RPMI7951 (cell line): ENCODE data around the genes PSMD11, CCL2, CCL1 and CCT6B.

- RAMPAGE, long total RNA, result no peak
These were observed 146.4 kb downstream of the RAB11FIP4 start for GRCh38 chr17:31537585-31538532.

GRCh38 chr17:31581558-31581877, 190.0 kb downstream of the RAB11FIP4 start:
- RAMPAGE, long total RNA, result no peak

DNA sequence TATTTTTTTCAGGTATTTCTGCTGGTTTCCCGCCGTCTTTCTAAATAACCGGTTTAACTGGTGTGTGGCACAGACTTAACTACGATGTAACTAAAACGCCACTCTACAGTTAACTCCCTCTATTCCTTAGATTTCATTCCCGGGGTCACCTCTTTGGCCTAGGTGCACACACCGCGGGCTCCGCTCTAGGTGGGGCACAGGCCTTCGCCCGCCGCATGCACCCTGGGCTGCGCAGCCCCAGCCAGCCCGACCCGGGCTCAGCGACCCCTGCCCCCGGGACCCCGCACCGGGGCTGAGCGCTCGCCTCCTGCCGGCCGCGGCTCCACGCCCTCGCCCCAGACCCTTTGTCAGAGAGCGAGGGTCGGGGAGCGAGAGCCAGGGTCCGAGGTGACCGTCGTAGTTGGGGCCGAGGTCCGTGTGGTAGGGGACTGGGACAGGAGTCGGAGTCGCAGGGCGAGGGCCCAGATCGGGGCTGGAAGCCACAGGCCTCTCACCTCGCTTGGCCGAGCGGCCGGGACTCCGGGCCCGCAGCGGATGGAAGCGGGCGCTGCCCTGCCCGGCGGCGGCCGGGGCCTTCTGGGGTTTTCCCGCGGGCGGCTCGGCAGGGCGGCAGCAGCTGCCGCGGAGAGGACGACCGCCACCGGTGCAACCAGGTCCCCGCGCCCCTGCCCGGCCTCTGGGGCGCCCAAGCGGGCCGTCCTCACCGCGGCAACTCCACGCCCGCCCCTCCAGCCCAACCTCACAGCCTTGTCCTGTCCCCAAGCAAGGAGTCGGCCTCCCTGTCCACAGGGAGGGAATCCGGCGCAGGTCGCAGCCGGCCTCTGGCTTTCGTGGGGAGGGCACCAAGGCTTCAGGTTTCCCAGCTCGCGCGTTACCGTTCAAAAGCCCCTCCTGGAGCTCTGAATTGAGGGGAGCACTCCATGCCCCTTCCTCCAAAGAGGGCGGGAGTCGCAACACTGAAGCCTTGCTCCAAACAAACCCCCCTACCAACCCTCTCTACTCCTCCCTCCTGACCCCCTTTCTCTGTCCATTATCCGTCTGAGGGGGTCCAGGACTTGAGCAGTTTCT, 15.5 kb upstream of the UTP6 start:
- RAMPAGE, long total RNA, result no peak

DNA sequence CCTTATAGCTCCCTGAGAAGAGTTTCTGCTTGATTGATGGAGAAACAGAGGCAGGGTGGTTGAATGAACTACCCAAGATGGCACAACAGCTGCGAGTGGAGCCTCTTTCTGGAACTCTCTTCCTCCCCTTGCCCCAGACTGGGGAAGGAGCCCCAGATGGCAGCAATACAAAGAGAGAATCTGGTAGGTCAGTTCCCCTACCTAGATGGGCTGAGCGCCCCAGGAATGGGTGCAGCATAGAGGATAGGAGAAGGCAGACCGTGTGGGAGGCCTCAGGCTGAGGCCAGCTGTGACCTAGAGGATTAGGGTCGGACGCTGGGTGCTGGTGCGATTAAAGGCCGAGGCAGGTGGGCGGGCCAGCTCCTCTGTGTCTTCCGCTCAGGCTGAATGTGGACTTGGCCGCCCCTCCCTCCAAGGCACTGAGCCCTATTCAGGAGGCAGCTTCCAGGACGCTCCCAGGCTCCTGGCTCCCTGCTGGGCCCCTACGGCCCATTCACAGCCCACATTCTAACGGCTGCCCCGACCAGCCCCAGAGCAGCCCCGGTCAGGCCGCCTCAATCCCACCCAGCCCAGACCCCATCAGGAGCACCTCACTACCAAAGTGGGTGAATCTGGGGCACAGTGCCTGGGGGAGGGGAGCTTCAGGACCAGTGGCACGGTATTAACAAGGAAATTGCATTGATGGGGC, 14.2 kb downstream of the RHBDL3 start:
- RAMPAGE, long total RNA, result no peak

DNA sequence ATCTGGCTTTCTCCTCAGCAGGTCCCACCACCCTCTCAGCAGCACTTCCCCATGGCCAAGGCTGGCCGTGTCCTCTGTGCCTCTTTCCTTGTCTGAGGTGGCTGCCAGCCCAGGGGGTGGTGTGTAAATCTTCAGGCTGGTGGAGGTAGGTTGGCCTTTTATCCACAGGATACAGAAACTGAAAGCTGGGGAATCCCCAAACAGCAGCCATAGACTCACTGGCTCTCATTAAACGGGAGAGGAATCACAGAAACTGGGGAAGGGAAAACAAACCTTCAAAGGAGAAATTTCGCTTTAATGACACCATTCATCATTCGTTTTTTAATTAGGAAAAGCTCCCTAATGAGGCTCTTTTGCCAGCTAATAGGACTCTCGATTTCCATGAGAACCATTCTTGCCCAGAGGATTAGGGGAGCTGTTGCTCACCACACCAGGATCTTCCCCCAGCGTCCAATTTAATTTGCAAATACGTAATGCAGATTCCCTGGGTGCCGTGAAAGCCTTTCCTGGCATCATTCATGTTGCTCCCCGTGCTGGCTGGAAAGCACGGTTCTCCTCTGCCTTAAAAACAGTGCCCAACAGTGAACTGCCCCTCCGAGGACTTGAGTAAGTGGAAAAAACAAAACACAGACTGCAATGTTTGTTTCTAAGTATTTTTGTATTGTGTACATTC, 17.9 kb downstream of the C17orf75 start:
- RAMPAGE, long total RNA, result no peak

DNA sequence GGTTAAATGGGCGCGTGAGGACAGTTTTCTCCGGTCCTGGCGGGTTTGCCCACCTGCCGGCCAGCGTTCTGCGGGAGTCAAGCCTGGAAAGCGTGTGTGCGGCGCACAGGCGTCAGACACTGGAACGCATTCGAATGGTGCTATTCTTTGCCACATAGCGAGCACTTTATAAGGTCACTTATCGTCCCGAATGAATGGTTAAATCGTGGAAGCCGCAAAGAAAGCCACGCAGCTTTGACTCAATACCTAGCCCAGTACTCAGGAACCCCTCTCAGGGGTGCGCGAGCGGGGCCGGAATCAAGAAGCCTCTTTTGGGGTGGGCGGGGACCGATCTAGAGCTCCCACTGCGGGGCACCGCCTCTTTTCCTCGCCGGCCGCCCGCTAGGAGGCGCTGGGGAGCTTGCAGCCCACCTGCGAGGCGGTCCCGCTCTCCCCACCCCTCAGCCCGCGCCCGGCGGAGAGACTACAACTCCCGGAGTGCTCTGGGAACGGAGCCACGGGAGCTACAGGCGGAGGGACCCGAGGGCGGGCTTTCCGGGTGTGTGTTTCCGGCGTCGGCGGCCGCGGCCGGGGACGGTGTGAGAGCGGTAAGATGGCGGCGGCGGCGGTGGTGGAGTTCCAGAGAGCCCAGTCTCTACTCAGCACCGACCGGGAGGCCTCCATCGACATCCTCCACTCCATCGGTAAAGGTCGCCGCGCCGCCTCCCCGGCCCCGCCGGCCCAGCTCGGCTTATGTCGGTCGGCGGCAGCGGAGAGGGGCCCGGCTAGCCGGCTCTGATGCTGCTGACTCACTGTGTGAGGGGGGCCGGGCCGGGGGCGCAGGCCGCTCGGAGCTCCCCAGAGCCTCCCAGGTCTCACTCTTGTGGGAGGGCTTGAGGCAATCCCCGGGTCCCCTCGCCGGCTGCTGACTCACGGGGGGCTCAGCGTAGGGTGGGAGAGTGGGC, at the start of gene PSMD11:
PSMD11 (plus strand) TSS at position 579 of the 944 bp plus-strand sequence.
- RAMPAGE, long total RNA, result start-site peak on the plus strand centred at position 571 of the sequence, 11 bp wide, 60 and 100 reads in 2 replicates

DNA sequence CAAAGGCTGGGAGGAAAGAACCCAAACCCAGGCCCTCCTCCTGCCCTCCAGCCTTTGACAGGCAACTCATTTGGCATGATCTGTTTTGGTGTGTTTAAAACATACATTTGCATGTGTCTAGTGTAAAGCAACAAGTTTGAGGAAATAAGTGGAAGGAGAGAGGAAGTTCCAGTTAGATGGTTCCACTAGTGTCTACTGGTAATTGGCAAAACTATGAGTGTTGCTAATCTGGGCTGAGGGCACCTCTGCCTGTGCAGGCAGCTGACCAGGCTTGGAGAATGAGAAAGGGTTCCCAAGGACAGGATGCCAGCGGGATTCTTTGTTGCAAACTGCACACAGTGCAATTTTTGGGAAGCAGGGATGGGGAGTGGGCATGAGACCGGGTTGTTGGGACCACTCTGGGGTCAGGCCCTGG, 6.1 kb downstream of the CDK5R1 start:
- RAMPAGE, long total RNA, result no peak

- RAMPAGE, long total RNA, result no peak
These were observed 24.5 kb downstream of the CDK5R1 start for GRCh38 chr17:32511086-32511815.

DNA sequence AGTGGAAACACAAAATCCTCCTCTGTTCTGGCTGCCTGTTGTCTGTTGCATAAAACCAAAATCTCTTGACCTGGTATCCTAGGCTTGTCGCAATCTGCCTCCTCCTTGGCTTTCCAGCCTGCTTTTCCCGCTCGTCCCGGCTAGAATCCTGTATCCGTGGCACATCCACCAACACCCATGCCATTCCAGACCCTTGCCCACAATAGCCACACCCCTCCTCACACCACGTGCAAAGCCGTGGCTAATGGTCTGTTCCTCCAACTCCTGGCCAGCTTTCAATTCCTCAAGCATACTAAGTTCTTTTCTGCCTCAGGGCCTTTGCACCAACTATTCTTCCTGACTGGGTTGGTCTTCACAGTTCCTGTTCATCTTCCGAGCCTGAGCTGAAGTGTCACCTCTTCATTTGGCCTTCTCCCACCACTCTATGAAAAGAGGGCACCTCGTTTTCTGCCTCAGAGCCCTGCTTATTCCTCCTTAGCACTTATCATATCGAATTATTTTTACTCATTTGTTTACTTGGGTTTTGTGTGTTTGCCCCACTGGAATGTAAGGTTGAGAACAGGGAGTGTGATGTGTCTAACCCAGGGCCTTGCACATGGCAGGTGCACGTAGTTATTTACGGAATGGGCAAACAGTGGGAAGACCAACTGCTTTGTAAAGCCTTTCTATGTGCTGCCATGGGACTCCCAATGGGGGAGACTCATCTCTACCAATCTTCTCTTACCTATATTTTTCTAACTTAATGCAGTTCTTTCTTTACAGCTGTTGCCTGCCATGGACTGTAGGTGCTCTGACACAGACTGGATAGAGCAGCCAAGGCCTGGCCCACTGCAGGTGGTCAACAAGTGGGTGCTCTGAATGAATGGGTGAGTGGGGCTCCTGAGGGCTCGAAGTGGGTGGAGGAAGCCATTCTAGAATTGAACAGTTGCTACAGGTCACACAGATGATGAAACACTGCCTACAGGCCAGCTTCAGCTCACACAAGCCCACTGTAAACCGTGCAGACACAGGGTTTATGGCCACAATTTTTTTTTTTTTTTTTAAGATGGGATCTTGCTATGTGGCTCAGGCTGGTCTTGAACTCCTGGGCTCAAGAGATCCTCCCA, 69.1 kb downstream of the CDK5R1 start:
- RAMPAGE, long total RNA, result no peak

DNA sequence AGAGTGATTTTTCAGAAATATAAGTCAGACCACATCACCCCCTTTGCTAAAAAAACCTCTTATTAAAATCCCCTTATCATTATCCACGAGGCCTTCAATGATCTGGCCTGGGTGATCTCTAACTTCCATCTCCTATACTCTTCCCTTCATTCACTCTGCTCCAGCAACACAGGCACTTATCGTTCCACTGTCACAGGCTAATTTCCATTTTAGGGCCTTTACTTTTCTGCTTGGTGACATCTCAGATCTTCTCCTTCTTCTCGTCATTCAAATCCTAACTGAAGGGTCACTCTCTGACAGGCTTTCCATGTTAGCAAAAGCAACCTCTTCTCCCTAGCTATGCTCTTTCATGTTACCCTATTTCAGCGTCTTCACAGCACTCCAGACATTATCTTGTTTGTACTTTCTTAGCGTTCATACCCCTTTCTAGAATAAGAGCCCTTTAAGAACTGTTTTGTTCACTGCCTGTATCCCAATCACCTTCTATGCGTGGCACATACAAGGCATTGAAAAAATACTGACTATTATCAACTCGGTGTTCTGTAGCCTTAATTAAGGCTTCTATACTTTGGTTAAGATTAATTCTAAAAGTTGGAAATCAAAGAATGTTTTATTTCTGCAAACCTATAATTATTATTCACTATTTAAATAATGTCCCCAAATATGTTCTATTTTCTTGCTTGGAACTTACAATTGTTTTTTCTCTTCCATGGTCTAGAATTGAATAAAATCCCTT, 85.9 kb downstream of the CDK5R1 start:
- RAMPAGE, long total RNA, result no peak

- RAMPAGE, long total RNA, result no peak
These were observed 6.9 kb downstream of the MYO1D start for GRCh38 chr17:32869957-32870476.

- RAMPAGE, long total RNA, result no peak
These were observed 216.2 kb upstream of the ASIC2 start for GRCh38 chr17:33509236-33509840.

DNA sequence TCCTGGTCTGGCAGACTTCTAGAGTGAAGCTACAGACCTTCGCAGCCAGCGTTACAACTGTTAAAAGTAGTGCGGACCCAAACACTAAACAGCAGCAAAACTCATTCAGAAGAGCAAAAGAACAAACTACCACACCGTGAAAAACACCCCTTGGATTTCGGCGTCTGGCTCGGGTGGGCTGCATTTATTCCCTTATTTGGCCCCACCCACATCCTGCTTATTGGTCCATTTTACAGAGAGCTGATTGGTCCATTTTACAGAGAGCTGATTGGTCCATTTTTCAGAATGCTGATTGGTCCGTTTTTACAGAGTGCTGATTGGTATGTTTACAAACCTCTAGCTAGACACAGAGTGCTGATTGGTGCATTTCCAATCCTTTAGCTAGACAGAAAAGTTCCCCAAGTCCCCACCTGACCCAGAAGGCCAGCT, 286.6 kb upstream of the ASIC2 start:
- RAMPAGE, long total RNA, result no peak

- RAMPAGE, long total RNA, result no peak
These were observed 290.7 kb upstream of the CCL2 start for GRCh38 chr17:33964223-33964853.

DNA sequence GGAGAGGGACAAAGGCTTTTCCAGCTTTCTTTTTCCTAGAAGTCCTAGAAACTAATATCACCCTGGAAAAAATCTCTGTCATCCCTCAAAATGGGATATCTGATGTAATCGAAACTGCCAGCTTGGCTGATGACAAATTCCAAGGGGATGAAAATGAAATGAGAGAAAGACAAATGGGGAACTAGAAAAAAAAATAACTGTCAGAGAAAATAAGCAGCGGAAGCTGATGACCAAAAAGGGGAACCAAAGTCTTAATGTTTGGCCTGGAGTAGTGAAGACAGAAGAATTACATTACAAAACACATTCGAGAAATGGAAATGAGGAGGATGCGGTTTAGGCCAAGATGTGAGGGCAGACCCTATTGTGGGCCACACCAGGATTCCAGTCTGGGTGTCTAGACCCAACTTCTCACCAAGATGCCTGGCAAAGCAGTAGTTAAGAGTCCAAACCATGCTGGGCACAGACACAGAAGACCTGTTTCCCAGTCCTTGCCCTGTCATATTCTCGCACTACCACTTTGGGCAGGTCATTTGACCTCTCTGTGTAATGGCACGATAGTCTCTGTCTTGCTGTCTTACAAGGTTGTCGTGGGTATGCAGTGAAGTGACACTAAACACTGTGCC, 12.5 kb upstream of the CCL2 start:
- RAMPAGE, long total RNA, result no peak

DNA sequence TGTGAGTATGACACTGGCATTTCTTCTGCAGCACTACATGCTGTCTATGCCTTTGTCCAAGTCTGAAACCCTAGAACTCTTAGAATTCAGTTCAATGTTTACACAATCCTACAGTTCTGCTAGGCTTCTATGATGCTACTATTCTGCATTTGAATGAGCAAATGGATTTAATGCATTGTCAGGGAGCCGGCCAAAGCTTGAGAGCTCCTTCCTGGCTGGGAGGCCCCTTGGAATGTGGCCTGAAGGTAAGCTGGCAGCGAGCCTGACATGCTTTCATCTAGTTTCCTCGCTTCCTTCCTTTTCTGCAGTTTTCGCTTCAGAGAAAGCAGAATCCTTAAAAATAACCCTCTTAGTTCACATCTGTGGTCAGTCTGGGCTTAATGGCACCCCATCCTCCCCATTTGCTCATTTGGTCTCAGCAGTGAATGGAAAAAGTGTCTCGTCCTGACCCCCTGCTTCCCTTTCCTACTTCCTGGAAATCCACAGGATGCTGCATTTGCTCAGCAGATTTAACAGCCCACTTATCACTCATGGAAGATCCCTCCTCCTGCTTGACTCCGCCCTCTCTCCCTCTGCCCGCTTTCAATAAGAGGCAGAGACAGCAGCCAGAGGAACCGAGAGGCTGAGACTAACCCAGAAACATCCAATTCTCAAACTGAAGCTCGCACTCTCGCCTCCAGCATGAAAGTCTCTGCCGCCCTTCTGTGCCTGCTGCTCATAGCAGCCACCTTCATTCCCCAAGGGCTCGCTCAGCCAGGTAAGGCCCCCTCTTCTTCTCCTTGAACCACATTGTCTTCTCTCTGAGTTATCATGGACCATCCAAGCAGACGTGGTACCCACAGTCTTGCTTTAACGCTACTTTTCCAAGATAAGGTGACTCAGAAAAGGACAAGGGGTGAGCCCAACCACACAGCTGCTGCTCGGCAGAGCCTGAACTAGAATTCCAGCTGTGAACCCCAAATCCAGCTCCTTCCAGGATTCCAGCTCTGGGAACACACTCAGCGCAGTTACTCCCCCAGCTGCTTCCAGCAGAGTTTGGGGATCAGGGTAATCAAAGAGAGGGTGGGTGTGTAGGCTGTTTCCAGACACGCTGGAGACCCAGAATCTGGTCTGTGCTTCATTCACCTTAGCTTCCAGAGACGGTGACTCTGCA, at the start of gene CCL2:
CCL2 (plus strand) TSS at position 617 of the 1,153 bp plus-strand sequence.
- RAMPAGE, long total RNA, result start-site peak on the plus strand centred at position 622 of the sequence, 29 bp wide, 1,900 and 2,035 reads in 2 replicates

- RAMPAGE, long total RNA, result no peak
These were observed 12.6 kb downstream of the CCL11 start for GRCh38 chr17:34298144-34298522.

DNA sequence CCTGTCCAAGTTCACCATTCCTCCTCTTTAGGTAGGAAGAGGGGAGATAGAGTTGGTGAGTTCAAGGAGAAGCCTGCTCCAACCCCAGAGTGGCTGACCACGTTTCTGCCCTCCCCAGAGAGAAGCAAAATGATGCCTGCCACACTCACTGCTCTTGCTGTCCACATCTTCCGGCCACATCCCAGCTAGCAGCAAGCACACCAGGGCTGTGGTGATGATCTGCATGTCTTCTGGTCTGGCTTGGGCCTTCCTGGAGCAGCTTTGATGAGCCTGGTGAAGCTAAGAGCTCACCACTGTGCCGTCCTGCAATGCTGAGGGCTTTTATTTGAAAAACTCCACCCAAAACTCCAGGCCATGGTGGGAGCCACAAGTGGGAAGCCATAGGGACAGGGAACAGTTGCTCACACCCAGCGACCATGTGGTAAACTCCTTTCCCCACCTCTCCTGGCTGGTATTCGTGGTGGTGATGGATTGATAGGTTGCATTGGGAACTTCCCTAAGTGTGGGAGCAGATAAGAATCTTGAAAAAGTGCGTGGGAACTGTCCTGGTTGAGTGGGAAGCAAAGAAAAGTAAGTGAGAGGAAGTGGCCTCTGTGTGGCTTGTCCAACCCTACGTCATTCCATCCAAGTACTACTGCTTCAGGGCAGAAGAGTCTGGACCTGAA, at the start of gene CCL1:
CCL1 (minus strand) TSS at position 297 of the 665 bp plus-strand sequence.
- RAMPAGE, long total RNA, result no peak

DNA sequence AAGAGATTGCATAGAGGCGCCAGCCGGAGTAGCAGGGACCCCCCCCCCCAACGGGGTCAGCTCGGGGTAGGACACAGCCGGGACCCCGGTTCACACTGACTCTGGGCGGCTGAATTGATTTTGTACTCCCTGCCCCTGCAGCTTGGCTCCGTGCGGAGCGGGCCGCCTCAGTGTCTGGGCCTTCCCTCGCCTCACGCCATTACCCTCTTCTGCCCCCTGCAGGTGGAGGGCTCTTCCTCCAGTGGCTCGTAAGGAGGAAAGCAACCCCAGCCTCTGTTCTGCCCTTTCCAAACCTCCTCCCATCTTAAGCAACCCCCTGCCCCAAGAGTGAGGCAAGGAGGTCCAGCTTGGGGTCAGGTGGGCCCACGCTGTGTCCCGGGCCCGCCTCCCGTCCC, 58.8 kb downstream of the TMEM132E start:
- RAMPAGE, long total RNA, result no peak

DNA sequence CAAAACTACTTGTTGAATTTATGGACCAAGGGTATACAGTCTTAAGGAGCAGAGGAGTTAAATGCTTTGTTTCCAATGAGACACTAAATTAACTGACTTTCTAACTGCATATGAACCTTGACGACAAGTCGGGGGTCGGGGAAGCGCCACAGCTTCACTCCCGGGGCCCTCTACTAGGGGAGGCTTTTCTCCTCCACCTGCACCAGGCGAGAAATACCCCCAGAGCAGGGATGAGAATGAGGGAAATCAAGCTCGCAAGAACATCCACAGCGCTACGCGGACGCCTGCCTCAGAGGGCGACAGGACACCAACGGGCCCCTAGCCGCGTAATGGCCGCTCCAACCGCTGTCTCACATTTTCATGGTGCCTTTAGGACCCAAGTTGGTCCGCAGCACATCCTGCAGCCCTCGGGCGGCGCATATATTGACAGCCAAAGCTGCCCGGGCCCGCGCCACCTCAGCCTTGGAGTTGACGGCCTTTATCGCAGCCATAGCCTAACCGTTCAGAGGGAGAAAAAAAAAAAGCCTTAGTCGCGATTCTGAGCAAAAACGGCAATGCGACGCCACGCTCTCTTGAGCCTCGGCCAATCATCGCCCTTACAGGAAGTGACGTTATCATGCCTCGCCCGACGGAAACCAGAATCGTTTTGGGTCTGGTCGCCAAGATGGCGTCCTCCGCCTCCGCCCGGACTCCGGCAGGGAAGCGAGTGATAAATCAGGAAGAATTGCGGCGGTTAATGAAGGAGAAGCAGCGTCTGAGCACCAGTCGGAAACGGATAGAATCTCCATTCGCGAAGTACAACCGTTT, at the start of gene CCT6B:
CCT6B (minus strand) TSS at position 558 of the 807 bp plus-strand sequence.
- RAMPAGE, long total RNA, result no peak